Anterior vena cava (tissue), 1 donor: ENCODE measurements around a stretch of chr16.

GRCh38 chr16:70380228-70380400, 33.4 kb downstream of the DDX19A start:
- PRO-cap, result no peak

- PRO-cap, result no peak
Observed at GRCh38 chr16:70394768-70395435, 44.0 kb downstream of the ST3GAL2 start.

GRCh38 chr16:70438044-70438501, 827 bp downstream of the ST3GAL2 start:
- PRO-cap, result bidirectional peak, plus-strand start at chr16:70438314, minus-strand start at chr16:70438218

DNA sequence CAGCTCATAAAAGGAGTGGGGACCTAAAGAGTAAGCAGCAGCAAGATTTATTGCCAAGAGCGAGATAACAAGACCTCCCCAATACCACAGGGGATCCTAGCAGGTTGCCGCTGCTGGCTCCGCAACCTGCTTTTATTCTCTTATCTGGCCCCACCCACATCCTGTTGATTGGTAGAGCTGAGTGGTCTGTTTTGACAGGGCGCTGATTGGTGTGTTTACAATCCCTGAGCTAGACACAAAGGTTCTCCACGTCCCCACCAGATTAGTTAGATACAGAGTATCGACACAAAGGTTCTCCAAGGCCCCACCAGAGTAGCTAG, 4.2 kb upstream of the FCSK start:
- PRO-cap, result no peak

- PRO-cap, result no peak
Observed at GRCh38 chr16:70467966-70468322, 13.5 kb downstream of the FCSK start.

DNA sequence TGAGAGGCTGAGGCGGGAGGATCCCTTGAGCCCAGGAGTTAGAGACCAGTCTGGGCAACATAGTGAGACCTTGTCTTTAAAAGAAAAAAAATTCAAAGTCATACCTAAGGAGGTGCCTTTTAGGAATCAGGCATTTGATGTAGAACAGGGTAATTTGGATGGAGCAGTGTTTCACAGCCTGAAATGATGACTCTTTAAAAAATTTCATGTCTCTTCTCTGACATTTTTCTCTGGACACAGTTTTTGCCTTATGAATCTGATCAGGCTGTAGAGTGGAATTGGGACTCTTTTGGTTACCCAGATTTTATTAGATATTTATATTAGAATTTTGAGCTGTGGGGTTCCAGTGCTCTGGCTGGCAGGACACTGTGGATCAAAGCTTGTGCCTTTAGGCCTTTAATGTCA, 14.2 kb downstream of the SF3B3 start:
- PRO-cap, result no peak

DNA sequence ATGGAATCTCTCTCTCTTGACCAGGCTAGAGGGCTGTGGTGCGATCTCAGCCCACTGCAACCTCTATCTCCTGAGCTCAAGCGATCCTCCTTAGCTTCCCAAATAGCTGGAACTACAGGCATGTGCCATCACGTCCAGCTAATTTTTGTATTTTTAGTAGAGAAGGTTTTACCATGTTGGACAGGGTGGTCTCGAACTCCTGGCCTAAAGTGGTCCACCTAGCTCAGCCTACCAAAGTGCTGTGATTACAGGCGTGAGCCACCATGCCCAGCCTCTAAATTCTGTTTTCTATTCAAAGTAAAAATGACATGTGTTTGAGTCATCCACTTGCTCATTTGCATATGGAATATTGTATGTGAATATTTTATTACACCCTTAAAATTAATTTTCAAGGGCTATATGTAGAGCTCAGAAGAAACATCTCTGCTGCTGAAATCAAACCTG, 50.9 kb downstream of the SF3B3 start:
- PRO-cap, result no peak

- PRO-cap, result unidirectional peak, plus-strand start at chr16:70590335
Observed at GRCh38 chr16:70589718-70590567, 56.4 kb upstream of the IL34 start.

GRCh38 chr16:70703023-70703976, 17.4 kb upstream of the MTSS2 start:
- PRO-cap, result bidirectional peak, plus-strand start at chr16:70703319, minus-strand start at chr16:70703206; unidirectional peak, plus-strand start at chr16:70703609

GRCh38 chr16:70715764-70716436, 30.0 kb upstream of the MTSS2 start:
- PRO-cap, result no peak

- PRO-cap, result no peak
Observed at GRCh38 chr16:70740083-70740524, 54.3 kb upstream of the MTSS2 start.

DNA sequence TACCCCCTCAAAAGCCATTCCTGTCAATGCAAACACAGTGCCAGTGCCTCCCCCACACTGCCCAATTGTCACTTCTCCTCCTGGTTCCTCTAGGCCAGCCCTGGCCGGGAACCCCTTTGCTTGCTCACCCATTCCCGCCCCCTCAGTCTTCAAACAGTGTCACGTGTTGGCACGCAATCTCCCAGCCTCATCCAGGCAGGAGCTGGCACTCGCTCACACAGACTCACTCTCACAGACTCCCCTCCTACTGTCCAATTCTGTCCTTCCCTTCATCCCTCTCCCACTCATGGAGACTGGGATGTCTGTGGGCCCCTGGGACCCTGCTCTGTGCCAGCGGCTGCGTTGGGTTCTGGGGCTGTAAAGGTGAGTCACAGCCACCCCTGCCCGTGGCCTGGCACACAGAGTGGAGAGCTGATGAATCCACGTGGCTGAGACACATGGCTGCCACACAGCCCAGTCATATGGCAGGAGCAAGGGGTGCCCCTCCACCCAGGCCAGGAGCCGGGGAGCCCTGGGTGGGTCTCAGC, 54.8 kb downstream of the VAC14 start:
- PRO-cap, result no peak

DNA sequence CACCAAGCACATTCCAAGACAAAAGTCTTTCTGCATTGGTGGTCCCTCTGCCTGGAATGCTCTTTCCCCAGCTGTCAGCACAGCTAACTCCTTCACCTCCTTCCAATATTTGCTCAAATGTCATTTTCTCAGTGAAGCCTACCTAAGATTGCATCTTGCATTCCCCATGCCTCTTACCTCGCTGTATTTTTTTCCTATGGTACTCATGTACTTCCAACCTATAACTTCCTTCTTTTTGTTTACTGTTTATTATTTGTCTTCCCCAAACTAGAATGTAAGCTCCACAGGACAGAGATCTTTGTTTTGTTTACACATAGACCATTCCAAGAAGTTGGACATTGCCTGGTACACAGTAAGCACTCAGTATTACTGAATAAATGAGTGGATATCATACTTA, 1.0 kb downstream of the CMTR2 start:
- PRO-cap, result no peak

GRCh38 chr16:71348813-71349012, 9.8 kb upstream of the CALB2 start:
- PRO-cap, result no peak

DNA sequence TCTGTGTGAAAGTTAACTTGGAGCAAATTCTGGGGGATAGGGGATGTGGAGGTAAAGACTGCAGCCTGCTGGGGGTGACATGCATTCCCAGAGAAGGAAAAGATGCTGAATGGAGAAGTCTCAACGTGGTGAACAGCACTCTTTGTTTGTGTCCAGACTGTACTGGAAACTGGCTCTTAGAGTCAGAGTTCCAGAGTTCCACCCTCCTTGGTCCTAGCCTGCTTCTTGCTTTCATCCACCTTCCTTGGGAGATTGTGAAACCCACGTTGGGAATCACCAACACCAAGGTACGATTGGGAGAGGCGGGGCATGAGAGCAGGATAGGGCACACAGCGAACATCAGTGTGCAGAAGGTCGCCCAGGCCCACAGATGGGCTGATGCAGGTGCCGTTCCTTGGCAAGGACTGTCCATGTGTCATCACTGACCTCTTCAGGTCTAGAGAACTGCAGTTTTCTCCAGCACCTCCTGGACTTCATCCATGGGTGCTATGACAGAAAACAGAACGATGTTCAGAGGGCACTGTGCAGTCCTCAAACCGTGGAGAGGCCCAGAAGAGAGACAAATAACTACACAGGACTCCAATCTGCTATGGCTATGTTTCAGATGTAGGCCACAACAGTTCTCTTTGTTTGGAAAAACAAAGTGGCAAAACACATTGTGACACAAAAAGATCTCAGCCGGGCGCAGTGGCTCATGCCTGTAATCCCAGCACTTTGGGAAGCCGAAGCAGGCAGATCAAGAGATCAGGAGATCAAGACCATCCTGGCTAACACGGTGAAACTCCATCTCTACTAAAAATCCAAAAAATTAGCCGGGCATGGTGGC, 23.9 kb upstream of the TAT start:
- PRO-cap, result no peak

DNA sequence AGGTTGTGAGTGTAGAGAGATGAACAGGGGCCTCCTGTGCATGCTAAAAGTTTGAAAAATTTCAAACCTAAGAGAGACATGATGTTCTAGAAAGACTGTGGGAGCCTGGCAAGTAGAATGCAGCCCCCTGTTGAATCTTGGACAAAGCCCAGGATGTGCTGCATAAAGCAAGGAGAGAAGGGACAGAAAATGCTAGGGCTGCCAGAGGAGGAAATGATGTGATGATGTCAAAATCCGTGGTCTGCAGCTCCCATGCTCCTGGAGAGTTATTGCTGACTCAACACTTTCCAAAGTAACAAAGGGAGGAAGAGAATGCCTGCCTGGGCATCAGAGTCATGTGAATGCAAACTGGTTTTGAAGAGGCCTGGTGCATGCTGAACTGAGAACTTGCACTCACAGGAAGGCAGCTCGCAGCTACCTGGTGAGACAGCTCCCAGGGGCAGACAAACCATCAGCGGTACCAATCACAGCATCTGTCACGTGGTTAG, 2.7 kb downstream of the MARVELD3 start:
- PRO-cap, result no peak

- PRO-cap, result no peak
Observed at GRCh38 chr16:71745063-71745743, 20.7 kb upstream of the PHLPP2 start.

DNA sequence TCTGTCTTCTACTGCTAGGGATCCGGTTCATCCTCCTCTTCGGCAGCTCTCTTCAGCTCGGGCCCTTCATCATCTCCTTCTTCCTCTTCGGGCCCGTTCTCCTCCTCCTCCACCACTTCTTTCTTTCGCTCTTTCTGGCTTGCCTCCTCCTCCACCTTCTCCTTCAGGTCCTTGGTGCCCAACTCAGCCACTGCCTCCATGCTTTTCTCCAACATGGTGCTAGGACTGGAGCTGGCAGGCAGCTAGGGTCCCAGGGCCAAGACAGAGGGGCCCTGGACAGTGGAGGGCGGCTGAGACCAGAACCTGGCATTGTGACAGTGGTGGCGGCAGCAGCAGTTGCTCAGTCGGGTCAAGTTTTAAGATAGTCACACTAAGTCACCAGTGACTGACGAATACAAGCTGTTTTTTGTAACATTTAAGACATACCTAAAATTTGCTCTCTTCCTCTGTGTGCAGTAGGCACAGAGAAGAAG, 31.0 kb downstream of the AP1G1 start:
- PRO-cap, result no peak

- PRO-cap, result no peak
Observed at GRCh38 chr16:71881155-71881577, 2.8 kb downstream of the ZNF821 start.

DNA sequence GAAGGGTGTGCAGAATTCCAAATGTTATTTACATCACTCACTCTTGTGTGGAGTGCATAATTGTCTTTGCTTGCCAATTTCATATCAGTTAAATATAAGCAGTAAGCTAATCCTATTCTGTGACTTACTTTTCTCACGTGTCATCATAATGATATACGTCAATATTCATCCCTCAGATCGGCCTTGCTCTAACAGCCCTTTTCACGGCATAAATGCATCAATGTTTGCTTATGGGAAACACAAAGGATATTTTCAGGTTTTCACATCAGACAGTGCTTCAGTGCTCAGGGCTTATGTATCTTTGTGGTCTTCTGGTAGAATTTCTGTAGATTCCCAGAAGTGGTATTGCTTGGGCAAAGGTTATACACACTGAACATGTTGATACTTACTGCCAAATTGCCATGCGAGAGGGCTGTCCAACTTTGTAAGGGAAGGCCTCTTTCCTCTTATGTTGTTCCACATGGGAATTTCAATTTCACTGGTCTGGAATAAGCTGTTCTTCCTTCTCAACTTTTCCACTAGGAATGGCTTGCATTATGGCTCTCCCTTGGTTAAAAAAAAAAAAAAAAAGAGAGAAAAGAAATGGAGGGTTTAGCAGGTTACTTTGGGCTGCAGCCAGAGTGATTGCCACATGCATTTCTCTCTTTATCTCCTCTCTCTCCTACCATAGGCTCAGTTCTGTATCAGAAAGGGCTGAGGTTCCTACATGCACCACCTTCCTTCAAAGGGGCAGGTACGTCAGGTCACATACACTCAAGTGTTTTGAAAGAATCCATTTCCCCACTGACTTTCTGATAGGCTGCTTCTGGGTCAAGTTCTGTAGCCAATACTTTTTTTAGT, 19.2 kb downstream of the DHODH start:
- PRO-cap, result no peak